HTR-8/SVneo (cell line): ENCODE data around the gene TMC8.

GRCh38 chr17:77784539-77784795 is 174.0 kb upstream of the TNRC6C start:
- RRBS = no CpG with 5 or more reads among the region's 3 CpGs

- RRBS = no CpG with 5 or more reads among the region's 5 CpGs
These were observed 77.7 kb upstream of the TNRC6C start for GRCh38 chr17:77880849-77881193.

- RRBS = no CpG with 5 or more reads among the region's 3 CpGs
These were observed 9.7 kb upstream of the TNRC6C start for GRCh38 chr17:77948779-77949189.

DNA sequence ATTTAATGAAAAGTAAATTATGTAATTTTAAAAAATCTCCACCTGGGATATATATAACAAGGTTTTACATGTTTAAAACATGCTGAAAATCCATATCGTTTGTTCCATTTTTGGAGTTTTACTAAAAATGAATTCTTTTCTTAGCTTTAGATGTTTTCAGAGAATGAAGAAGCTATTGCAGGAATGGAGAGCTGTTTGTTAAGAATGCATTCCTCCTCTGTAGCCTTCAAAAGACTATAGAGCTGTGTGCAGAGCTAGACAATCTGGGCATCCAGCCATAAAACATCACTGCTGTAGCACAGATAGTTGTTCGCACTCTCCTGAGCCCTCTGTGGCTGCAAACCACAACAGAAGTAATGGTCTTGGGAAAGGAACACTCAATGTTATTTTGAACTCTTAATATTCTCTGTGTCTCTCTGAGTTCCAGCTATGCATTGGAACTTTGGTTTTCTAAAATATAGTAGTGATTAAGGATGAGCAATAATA is 4.9 kb downstream of the TNRC6C start:
- RRBS = no CpG with 5 or more reads among the region's 2 CpGs

DNA sequence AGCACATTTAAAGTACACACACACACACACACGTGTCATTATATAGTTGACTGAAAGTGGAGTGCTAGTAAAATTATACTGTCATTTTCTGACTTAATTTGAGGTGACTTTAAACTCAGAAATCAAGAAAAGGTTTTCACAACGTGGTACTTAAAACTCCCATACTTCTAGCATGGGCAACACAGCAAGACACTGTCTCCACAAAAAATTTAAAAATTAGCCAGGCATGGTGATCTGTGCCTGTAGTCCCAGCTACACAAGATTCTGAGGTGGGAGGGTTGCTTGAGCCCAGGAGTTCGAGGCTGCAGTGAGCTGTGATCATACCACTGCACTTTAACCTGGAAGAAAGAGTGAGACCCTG is 37.2 kb downstream of the TNRC6C start:
- RRBS = no CpG with 5 or more reads among the region's 3 CpGs

GRCh38 chr17:78089374-78089792 is 39.2 kb downstream of the TMC6 start:
- RRBS = no CpG with 5 or more reads among the region's 2 CpGs

DNA sequence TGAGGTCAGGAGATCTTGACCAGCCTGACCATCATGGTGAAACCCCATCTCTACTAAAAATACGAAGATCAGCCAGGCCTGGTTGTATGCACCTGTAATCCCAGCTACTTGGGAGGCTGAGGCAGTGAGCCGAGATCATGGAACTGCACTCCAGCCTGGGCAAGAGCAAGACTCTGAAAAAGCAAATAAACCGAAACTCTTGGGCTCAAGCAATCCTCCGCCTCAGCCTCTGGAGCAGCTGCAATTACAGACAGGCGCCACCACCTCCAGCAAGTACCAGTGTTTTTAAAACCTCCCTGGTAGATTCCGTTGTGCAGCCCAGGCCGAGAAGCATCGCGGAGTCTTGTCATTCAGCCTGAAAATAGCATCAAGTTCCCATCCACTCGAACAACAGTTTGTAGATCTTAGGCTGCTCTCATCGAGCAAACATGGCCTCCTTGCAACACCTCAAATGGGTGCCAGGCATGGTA is 18.2 kb downstream of the TMC6 start:
- RRBS = no CpG with 5 or more reads among the region's 11 CpGs

DNA sequence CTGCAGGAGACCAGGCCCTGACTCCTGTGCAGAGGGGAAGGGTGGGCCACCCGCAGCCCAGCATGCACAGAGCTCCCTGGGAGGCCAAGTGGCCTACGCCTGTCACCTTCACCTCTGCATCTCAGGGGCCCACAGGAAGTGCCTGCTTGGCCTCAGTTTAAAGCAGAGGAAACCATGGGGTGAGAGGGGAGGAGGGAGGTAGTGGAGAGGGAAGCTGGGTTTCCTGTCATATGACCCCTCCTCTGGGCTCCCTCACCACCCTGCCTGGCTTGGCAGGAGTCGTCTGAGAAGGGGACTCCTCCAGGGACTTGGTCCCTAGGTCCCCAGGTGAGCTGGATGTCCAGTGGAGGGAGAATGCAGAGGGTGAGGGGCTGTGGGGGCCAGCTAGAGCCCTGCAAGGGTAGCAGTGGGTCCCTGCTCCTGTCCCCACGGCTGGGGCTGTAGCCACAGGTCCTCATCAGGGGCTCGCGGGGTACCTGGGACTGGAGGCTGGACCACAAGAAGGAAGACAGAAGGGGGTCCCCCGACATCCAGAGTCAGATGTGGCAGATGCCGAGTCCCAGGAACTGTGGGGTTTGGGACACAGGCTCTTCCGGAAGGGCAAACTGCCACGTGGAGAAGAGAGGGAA is at the start of gene TMC8:
TMC8 (plus strand) TSS at position 247 of the 629 bp plus-strand sequence.
- RRBS = 96% methylated on average over 2 of the region's 10 CpGs

DNA sequence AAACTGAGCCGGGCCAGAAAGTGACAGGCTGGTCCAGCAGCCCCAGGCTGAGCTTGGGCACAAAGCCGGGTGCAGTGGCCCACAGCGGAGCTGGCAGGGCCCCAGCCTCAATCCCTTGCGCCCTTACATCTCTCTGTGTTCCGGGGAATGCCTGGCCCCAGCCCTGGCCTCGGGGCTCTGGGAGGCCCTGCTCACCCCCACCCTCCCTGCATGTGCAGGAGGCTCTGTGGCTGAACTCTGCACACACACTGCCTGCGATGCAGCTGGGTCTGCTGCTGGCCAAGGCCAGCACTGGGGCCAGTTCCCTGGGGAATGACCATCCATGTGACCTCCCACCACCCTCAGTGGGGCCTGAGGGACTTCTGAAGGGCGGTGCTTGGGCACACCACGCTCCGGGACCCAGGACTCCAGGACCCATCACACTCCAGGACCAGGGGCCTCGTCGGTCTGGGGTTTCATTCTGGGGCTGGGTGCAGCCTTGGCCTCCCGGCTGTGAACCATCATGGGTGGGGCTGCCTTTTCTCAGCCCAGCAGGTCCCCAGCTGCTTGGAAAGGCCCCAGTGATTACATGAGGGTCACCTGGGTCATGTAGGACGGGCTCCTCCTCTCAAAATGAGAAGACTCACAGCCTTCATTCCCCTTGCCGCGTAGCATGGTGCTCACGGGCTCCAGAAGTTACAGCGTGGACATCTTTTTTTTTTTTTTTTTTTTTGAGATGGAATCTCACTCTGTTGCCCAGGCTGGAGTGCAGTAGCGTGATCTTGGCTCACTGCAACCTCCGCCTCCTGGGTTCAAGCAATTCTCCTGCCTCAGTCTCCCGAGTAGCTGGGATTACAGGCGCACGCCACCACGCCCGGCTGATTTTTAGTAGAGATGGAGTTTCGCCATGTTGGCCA is 835 bp upstream of the C17orf99 start:
- RRBS = 95% methylated on average over 7 of the region's 26 CpGs

DNA sequence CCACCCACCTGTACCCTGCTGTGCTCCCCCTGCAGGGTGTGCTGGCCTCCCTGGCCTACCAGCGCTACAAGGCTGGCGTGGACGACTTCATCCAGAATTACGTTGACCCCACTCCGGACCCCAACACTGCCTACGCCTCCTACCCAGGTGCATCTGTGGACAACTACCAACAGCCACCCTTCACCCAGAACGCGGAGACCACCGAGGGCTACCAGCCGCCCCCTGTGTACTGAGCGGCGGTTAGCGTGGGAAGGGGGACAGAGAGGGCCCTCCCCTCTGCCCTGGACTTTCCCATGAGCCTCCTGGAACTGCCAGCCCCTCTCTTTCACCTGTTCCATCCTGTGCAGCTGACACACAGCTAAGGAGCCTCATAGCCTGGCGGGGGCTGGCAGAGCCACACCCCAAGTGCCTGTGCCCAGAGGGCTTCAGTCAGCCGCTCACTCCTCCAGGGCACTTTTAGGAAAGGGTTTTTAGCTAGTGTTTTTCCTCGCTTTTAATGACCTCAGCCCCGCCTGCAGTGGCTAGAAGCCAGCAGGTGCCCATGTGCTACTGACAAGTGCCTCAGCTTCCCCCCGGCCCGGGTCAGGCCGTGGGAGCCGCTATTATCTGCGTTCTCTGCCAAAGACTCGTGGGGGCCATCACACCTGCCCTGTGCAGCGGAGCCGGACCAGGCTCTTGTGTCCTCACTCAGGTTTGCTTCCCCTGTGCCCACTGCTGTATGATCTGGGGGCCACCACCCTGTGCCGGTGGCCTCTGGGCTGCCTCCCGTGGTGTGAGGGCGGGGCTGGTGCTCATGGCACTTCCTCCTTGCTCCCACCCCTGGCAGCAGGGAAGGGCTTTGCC is 3.5 kb downstream of the SYNGR2 start:
- RRBS = 90% methylated on average over 4 of the region's 28 CpGs

DNA sequence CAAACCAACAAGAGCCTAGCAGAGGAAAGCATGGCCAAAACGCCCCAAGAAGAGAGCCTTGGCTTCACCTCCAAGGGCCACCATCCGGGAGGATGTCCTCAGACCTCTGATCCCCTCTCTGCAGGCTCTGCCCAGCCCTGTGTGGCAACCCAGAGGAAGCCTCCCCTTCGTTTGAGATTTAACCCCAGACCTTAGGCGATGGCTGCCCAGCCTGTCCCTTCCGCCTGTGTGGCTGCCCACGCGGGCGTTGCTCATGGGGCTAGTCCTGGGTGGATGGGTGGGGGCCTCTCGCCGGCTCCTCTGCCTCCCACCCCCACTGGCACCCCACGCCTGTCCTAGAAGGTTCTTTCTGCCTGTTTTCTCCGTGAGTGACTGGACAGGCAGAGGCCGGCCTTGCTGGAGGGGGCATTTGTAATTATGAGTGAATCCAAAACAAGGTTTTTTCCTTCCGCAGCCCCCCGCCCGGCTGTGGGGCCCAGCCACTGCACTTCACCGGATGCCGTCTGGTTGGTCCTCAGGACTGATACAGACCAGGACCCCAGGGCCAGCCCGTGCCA is 375 bp upstream of the TMEM235 start:
- RRBS = no CpG with 5 or more reads among the region's 19 CpGs

DNA sequence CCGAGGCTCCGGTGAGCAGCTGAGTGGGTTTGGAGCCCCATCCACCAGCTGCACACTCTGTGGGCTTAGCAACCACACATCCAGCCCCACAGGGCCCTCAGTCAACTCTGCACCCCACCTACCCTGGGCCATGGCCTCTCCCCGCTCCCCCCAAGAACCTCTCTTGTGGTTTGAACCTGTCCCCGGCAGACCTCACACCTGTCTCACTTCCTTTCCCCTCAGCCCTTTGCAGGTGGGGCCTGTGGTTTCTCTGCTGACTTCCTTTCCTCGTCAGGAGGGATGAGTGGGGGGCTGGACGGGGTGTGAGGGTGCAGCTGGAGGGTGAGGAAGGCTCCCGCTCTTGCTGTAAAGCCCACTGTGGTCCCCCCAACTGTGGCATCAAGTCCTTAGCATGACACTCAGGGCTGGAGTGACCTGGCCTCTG is 20.9 kb downstream of the TMEM235 start:
- RRBS = no CpG with 5 or more reads among the region's 7 CpGs

GRCh38 chr17:78271415-78272509 is 40.3 kb downstream of the TMEM235 start:
- RRBS = no CpG with 5 or more reads among the region's 21 CpGs

DNA sequence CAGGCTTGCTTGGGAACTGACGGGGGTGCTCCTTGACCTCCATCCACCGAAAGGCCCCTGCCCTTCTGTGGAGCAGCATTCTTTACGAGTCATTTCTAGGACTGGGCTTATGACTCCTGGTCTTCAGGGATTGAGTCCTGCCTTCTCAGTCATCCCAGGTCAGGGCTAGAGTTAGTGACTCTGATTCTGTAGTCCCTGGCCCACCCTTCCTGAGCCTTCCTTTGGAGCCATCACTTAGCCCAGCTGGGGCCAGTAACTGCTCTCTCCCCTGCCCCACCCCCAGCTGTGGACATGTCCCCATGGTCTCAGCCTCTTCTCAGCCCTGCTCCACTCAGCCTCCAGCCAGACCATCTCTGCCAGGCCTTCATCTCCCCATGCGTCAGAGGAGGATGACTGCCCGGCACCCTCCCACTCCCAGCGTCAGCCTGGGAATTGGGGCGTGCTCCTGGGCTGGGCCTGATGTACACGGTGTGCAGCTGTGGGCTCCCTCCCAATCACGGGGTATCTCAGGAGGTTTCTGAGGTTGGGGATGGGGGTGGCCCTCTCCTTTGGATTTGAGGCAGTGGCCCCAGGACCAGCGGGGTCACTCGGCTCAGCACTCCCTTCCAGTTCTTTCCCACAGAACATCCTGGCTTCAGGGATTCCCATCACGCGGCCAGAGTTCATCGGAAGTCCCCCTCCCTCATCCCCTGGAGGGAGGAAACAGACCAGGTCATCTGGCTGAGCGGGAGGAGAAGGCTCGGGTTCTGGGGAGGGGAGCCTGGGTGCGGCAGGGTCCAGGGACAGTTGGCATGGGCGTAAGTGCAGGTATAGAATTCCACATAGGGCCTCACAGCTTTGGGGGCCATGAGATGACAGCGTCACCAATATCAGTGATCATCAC is 37.0 kb downstream of the SOCS3 start:
- RRBS = no CpG with 5 or more reads among the region's 19 CpGs

DNA sequence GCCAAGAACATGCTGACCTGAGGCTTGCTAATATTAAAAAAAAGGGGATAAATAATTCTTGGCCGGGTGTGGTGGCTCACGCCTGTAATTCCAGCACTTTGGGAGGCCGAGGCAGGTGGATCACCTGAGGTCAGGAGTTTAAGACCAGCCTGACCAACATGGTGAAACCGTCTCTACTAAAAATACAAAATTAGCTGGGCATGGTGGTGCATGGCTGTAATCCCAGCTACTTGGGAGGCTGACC is 957 bp downstream of the PGS1 start:
- RRBS = no CpG with 5 or more reads among the region's 4 CpGs

DNA sequence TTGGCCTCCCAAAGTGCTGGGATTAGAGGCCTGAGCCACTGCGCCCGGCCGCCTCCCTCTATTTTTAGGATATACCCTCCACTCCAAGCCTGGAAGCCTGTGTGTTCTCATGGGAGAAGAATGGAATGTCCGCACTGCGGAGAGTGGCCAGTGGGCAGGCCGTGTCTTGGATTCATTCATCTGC is 19.1 kb downstream of the PGS1 start:
- RRBS = no CpG with 5 or more reads among the region's 6 CpGs

GRCh38 chr17:78397869-78398371 is 19.5 kb downstream of the PGS1 start:
- RRBS = no CpG with 5 or more reads among the region's 14 CpGs

DNA sequence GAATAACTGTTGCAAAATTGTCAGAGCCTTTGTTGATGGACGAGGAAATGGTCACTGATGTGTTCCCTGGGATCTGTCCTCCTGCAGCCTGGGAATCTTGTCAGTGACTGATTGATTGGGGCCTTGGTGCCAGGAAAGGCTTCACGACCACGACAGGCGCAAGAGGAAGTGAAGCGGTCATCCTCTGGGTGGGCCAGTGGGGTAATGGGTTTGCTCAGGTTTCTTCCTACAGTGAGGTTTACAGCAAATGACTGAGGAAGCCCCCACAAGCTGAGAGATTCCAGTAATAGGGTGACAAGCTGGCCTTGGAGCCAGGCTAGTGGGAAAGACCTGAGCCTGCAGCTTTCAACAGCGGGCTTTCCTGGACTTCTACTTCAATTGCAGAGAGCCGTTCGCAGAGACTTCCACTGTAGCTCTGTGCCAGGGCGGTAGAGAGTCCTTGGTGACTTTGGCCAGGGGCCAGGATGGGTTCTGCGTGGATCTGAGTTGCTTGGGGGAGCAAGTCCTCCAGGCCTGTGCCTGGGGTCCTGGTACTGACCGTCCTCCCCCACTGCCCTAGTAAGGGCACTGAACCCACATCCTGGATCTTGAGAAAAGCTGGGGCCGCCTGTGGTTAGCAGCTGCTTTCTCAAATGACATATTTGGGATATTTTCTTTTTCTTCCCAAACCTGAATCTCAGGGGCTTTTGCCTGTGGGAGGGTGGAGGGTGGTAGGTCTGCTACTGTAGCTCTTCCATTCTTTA is 37.7 kb downstream of the PGS1 start:
- RRBS = no CpG with 5 or more reads among the region's 12 CpGs

DNA sequence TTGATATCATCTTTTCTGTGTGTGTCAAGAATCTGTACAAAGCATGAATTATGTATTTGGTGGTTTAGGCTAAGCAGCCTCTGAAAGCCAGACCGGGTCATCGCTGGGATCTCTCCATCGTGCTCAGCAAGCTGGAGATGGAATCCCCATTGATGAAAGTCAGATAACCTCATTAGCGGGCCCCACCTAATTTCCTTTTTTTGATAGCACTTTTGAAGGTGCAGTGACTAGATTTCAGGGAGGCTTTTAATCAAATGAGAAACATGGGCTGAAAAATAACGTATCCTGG is 36.5 kb upstream of the DNAH17 start:
- RRBS = no CpG with 5 or more reads among the region's 5 CpGs

GRCh38 chr17:78665066-78665654 is 88.0 kb upstream of the DNAH17 start:
- RRBS = no CpG with 5 or more reads among the region's 19 CpGs